Placental pericyte (primary cell): ENCODE measurements around a stretch of chr11.

- CAGE, long polyA plus RNA = no peak
These were observed 60.7 kb downstream of the DKK3 start for GRCh38 chr11:11947693-11948210.

- CAGE, long polyA plus RNA = no peak
These were observed 47.9 kb downstream of the DKK3 start for GRCh38 chr11:11960205-11961318.

- CAGE, long polyA plus RNA = no peak
These were observed 44.7 kb downstream of the DKK3 start for GRCh38 chr11:11963506-11964360.

DNA sequence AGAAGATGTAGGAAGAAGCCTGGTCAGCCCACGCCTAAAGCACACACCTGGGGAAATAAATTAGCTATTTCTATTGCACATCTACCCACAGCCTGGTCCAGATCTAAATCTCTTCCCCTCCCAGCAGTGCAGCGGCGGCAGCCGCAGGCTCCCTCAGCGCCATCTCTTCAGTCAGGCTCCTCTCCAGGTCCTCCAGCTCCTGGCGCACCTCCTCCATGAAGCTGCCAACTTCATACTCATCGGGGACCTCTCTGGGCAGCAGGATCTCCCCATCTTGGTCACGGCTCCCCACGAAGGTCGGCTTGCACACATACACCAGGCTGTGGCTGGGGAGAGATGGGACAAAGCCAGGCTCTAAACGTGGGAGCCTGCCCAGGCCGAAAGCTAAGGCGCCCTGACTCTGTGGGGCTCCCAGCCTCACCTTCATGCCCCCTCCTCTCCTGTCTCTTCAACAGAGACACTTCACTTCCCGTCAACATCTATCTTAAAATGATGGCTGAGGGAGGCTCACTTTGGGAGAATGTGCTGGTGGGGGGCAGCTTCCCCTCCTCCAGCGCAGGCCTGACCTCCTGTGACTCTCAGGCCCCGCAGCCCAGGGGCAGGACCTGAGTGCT is 44.0 kb downstream of the DKK3 start:
- CAGE, long polyA plus RNA = no peak

GRCh38 chr11:11967474-11968037 is 40.9 kb downstream of the DKK3 start:
- CAGE, long polyA plus RNA = no peak

DNA sequence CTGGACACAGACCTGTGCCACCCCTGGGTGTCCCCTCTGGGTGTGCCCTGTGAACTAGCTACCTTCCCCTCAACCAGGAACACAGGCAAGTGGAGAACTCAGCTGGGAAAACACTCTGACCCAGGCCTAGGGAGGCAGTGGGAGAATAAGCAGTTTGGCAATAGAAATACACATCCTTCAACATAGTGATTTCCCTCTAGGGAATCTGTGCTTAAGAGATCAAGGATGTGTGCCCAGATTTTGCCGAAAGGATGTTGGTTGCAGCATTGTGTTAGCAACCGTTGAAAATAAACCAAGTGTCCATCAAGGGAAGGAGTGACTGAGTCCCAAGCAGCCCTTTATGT is 45.6 kb upstream of the DKK3 start:
- CAGE, long polyA plus RNA = no peak

DNA sequence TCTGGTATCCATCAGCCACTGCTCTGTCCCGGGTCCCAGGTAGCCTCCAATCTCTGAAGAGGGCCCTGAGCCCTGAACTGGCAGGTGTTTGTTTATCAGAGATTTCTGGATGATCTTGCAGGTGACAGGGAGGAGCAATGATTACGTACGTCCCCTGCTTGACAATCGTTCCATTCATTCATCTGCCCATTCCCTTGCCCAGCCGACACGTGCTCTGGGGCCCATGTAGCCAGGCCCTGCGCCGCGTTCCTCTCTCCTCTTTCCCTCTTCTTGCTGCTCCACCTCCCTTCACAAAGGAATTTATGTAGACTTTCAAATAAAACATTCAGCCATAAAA is 41.1 kb upstream of the MICAL2 start:
- CAGE, long polyA plus RNA = no peak

DNA sequence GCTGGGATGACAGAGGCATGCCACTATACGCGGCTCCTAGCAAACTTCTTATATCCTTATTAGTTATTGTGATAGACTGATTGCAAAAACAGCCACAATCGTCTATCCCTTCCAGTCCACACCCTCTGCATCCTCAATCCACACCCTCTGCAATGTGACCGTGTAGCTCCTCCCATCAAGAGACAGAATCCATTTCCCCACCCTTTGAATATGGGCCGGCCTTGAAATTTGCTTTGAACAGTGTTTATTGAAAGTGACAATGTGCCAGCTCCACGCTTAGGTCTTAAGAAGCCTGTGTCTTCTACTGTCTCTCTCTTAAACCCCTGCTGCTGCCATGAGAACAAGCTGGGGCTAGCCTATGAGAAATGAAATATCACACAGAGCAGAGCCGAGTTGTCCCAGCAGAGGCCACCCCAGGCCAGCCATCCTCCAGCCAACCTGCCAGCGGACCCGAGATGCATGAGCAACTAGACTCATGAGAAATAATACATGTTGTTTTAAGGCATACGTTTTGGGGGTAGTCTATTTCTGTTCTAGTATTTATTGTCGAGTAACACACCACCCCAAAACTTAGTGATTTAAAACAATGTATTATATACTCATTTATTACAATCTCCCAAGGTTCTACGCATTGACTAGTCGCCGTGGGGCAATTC is 22.3 kb upstream of the MICAL2 start:
- CAGE, long polyA plus RNA = no peak

- CAGE, long polyA plus RNA = no peak
These were observed 15.1 kb upstream of the MICAL2 start for GRCh38 chr11:12095131-12095760.

GRCh38 chr11:12120340-12120736 is 9.9 kb downstream of the MICAL2 start:
- CAGE, long polyA plus RNA = no peak

DNA sequence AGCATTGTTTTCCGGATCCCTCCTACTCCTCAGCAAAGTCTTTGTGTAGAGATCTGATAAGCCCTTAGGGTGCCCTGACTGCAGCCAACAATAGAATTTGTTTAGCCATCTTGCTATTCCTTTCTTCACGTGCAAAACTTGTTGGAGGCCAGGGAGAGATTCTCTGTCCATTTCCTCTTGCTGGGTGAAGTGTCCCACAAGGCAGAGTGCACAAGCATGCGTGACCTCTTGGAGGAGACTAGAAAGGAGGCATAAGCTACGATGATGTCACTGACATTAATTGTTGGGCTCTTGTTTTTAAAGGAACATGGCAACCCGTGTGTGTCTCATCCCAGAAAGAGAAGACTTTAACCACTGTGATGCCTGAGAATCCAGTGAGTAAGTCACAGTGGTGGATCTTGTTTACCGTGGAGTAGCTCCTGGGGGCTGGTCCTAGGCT is 27.7 kb downstream of the MICAL2 start:
- CAGE, long polyA plus RNA = no peak

DNA sequence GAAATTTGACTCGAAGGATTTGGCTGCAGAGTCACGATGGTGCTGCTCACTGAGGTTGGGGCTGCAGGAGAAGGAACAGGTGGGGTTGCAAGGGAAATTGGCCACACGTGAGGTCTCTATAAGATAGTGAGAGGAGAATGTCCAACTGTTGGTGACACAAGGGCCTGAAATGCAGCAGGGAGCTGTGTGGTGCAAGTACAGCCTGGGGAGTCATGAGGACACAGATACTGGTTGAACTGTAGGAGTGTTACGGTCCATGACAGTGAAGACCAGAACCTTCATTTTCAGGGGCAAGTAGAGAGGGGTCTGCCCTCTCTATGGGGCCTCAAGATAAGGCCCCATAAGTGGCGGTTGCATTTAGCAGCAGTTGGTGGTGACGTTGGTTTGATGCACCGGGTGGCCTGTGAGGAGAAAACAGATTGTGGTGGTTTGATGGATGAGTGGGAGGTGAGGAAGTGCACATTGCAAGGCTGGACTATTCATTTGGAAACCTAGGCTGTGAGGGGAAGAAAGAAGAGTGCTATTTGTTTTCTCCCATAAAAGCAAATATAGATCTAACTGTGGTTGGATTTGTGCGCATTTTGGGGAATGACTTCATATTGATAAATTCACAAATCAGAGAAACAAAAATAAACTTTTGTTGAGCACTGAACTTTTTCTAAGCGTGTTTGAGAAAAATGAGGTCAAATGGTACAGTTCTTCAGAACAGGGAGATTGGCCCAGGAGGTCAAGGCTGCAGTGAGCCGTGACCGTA is 39.4 kb downstream of the MICAL2 start:
- CAGE, long polyA plus RNA = no peak

- CAGE, long polyA plus RNA = no peak
These were observed 45.8 kb downstream of the MICAL2 start for GRCh38 chr11:12156174-12156562.

- CAGE, long polyA plus RNA = no peak
These were observed 46.6 kb downstream of the MICAL2 start for GRCh38 chr11:12156714-12157595.

DNA sequence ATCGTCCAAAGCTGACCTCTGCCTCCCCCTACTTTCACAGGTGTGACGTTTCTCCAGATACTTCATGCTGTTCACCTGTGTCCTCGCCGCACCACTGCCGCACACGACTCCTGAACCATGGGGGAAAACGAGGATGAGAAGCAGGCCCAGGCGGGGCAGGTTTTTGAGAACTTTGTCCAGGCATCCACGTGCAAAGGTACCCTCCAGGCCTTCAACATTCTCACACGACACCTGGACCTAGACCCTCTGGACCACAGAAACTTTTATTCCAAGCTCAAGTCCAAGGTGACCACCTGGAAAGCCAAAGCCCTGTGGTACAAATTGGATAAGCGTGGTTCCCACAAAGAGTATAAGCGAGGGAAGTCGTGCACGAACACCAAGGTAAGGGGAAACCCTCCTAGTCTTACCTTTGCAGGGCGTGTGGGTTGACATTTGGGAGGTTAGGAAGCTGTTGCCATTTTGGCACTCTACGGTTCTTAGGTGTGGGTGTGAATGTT is 51.7 kb downstream of the MICAL2 start:
- CAGE, long polyA plus RNA = no peak

GRCh38 chr11:12164056-12164696 is 53.8 kb downstream of the MICAL2 start:
- CAGE, long polyA plus RNA = no peak

- CAGE, long polyA plus RNA = no peak
These were observed 68.6 kb downstream of the MICAL2 start for GRCh38 chr11:12178962-12179442.

GRCh38 chr11:12200679-12201664 is 90.6 kb downstream of the MICAL2 start:
- CAGE, long polyA plus RNA = no peak

DNA sequence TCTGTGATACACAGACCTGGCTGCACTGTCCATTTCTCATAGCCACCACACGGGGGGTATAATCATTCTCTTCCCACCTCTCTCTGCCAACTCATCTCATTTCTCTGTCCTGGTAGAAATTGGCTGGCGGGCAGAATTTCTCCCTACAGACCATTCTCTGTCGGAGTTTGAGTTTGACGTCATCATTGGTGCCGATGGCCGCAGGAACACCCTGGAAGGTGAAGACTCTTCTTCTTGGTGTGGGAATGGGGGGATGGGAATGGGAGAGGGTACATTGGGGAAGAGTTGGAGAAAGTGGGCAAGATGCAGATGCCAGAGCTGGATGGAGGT is 99.0 kb downstream of the MICAL2 start:
- CAGE, long polyA plus RNA = no peak

- CAGE, long polyA plus RNA = no peak
These were observed 113.9 kb downstream of the MICAL2 start for GRCh38 chr11:12223805-12225079.